Measurements from ENCODE around the genes TOGARAM2 and YPEL5.

DNA sequence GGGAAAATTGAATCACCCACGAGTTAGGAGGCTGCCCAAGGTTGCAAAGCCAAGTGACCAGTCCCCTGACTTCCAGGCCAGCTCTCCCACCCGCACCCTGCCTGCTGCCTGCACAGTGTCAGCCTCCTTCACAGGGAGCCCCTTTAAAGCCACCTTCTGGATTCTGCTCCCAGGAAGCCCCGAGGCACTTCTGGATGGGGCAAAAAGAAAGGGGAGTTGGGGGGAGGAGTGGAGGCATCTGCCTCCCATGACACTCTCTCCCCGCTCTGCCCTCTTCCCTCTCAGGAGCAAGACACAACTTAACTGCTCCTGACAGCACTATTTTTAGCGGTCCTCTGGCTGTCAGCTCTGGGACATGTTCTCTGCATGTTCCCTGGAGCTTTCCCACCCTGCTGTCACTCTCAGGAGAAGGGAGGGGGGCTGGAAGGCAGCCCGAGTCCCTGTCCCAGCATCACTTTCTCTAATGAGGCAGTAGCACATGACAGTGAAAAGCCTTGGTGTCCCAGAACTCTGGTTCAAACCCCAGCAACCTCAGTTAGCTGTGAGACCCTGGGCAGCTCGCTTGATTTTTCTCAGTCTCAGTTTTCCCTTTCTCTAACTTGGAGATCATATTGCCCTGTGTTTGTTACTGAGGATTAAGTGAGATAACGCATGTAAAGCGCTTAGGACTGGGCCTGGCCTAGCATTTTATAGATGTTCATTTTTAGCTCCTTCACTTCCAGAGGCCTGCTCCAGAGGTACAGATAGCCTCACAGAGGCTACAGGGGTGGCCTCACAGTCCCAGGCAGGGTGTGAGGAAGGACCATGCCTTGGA lies 32.4 kb downstream of the PLB1 start:
- PRO-cap, result no peak

DNA sequence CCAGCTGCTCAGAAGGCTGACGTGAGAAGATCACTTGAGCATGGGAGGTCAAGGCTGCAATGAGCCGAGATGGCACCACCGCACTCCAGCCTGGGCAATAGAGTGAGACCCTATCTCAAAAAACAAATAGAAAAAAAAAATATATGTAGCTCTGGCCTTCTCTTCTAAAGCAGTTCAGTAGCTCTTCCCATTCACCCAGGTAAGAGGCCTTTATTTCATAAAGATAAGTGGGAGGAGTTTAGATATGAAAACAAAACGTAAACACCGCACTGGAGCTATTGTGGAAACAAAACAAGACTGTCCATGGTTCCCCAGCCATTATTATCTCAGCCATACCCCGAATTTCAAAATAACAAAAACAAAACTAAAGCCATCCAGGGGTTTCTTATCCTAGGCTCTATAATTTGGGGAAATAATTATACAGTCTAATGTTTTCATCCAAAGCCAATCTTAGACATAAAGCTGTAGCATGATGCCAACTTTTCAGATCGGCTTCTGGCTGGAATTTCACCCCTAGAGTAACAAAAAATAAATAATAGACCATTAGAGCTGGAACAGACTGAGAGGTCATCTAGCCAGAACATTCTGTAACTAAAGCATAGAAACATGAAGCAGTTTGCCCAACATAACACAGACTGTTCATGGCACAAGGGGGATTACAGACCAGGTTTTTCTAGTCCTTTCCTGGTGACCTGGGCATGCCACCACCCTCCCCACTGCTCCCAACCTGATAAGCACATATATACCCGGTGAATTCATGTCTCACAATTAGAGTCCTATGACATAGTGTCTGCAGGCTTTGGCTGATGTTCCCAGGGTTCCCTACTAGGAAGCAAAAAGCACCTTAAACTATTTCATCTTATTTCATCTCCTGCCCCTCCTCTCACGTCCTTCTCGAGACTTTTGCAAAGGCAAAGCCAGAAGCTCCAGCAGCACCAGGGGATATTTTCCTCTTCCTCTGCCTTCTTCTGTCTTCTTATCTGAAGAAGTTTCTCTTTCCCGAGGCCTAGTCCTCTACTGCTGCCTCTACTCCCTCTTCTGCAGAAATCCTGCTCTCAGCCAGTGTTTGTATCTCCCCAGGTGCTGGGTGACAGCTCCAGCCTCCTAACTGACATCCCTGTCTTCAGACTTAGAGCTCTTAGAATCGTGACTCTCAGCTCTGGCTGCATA lies 116.5 kb upstream of the PPP1CB start:
- PRO-cap, result no peak

GRCh38 chr2:28648093-28648642 lies 103.5 kb upstream of the PPP1CB start:
- PRO-cap, result no peak

DNA sequence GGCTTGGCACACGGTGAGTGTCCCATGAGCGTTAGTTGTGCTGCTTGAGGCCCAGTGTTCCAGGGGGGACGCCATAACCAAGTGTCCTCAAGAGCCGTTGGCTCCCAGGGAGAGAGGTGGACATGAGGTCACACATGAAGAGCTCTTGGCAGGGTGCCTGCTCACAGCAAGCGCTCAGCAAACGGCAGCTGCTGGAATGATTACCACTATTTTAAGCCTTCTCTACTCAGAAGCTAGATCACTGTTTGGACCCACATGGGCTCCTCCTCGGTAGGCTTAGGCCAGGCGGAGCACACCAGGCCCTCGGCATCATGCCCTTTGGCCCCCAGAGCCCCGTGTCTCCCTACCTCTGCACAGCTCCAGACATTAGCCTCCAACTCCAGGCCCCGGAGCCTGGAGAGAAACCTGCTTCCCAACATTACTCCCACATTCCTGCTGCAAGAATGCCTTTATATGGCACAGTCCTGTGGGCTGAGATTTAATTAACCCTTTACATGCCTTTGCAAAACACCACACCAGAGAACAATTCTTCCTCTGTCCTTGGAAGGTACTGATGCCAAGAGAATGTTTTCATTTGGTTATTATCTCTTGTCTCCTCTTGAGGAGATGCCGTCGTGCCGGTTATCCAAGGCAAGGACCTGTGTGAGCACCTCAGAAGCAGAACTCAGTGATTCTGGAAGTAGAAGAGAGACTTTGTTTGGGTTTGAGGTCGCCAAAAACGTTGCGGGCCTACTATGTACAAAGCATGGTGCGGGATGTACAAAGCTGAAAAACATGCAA lies 68.3 kb upstream of the PPP1CB start:
- PRO-cap, result bidirectional peak, plus-strand start at position 580 of the sequence, minus-strand start at position 353 of the sequence

GRCh38 chr2:28895007-28896151 lies 912 bp downstream of the WDR43 start:
- PRO-cap, result unidirectional peak, minus-strand start at chr2:28895347; bidirectional peak, plus-strand start at chr2:28895912, minus-strand start at chr2:28895738

- PRO-cap, result no peak
Observed at GRCh38 chr2:28904378-28905458, 10.3 kb downstream of the WDR43 start.

- PRO-cap, result no peak
Observed at GRCh38 chr2:28980909-28981579, at the start of gene TOGARAM2. Gene TOGARAM2 (plus strand): TSS chr2:28981298.

DNA sequence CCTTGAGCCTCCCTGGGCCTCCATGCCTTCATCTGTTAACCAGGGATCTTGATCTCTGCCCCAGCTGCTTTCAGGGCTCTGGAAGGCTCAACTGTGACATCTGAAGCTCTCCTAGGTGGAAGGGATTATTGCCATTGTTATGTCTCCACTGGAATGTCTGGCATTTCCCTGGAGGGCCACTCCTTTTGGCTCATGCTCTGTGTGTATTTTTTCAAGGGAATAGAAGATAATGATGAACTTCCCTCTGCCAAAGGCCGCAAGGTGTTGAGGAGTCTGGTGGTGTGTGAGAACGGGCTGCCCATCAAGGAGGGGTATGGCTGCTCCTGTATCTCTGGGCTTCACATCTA lies 41.1 kb downstream of the PCARE start:
- PRO-cap, result bidirectional peak, plus-strand start at position 250 of the sequence, minus-strand start at position 95 of the sequence

DNA sequence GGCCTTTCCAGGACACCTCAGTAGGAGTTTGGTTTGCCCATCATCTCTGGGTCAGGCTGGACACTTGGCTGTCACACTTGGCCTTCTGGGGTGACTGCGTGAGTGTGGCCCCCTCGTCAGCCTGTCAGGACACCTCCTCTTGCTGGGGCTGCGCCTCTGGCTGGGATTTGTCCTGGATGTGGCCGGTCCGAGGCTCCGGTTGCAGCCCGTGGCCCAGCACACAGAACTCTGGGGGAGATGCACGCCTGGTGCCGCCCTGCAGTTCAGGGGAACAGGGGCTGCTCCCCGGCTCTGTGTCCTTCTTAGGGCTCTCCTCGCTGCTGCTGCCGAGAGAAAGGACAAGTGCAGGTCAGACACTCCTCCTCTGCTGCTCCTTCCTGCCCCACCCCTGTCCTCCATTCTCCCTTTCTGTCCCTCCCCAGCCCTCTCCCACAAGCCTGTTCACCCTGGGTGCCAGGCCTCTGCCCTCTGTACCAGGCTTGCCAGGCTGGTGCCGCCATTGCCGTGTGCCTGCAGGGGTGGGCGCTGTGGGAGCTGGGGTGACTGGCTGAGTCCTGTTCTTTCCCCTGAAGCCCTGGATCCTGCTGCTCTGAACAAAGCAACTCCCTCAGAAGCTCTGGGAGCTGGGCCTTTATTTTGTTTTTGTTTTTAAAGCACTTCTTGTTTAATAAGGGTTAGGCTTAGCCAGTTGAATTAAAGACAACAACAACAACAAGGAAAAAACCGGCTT lies 9.4 kb downstream of the PCARE start:
- PRO-cap, result no peak

DNA sequence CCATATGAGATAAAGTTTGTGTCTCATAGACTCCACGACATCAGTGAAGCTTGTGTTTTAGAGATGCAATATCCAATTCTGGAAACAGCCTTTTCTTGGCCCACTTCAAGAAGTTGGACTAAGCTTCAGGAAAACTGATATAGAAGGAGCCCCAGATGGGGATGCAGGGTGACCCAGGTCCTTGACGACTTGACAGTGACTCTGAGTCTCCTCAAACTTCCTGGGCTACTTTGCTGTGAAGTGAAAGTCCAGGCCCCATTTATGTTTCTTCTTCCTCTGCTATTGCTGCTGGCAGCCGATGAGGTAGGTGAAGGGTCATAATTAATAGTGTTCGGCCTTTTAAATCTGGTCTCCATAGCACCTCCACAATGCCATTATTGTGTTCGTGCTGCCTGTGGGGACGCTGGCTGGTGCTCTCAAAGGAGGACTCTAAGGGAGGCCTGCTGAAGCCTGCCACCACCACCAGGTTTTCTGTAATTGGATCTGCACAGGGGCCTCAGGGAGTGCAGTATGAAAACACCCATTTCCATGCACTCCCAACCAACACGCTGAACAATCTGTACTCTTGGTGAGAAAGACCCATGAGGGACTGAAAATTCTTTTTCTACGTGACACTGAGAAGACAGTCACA lies 17.8 kb upstream of the CLIP4 start:
- PRO-cap, result no peak

- PRO-cap, result no peak
Observed at GRCh38 chr2:29182008-29182551, 66.9 kb downstream of the CLIP4 start.

GRCh38 chr2:29322095-29322478 lies 206.9 kb downstream of the CLIP4 start:
- PRO-cap, result no peak

DNA sequence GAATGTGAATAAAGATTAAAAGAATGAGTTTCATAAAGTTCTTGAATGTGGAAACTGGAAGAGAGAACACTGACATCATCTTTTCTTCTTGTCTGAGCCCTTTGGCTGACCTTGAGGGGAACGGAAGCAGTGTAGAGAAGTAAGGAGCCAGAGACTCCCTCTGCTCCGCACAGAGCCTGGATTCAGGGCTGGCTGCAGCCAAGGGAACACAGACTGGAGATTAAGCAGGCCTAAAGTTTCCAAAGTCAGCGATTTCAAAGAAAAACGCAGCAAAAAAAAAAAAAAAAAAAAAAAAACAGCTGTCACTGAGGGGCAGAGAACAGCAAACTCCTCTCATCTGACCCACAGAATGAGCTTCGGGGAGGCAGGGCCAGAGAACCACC lies 19.3 kb upstream of the ALK start:
- PRO-cap, result no peak

GRCh38 chr2:30146064-30147105 lies at the start of gene YPEL5:
Gene YPEL5 (plus strand): TSS chr2:30147007.
- PRO-cap, result unidirectional peak, plus-strand start at chr2:30147007

DNA sequence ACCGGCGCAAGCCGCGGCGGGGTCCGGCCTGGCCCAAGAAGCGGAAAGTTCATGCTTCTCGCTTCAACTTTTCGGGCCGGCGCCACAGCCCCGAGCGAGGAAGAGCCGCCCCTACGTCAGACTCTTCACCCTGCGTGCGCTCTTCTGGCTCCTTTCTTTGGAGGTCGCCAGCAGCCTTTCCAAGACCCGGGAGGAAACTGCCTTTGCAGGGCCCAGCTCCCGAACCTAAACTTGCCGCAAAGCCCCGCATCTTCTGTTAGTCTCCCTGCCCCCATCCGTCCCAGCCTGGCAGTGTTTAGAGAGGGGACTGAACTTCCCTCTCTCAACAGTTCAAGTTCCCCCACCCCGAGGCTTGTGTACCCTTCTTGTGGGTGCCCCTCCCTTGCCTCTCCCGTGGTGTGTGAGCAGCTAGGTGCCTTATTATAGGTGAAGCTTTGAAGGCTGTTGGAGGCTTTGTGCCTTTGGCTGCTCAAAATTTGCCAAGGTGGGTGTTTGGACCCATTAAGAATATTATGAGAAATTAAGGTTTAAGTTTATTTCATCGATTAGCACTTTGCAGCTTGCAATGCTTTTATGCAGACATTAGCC lies 1.4 kb downstream of the LBH start:
- PRO-cap, result unidirectional peak, minus-strand start at position 146 of the sequence

DNA sequence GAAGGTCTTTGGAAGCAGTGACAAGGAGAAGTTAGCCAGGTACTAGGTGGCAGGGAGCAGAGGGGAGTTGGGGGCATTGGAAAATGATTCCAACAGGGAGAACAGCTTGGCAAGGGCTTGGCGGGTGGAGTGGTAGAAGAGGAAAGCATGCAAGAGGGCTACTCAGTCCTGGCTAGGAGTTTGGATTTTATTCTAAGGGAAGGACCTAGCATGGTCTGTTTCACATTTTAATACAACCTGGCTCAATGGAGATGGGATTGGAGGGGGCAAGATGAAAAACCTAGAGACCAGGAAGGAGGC lies 29.1 kb downstream of the LBH start:
- PRO-cap, result no peak

- PRO-cap, result no peak
Observed at GRCh38 chr2:30315651-30316131, 84.4 kb downstream of the LBH start.

GRCh38 chr2:30348049-30348701 lies 98.9 kb upstream of the LCLAT1 start:
- PRO-cap, result no peak

GRCh38 chr2:30404617-30404837 lies 42.5 kb upstream of the LCLAT1 start:
- PRO-cap, result no peak

GRCh38 chr2:30422016-30422857 lies 24.8 kb upstream of the LCLAT1 start:
- PRO-cap, result no peak